Liver (tissue), 9 donors: Measurements from ENCODE around the genes DEFB132, SCRT2 and PDYN.

DNA sequence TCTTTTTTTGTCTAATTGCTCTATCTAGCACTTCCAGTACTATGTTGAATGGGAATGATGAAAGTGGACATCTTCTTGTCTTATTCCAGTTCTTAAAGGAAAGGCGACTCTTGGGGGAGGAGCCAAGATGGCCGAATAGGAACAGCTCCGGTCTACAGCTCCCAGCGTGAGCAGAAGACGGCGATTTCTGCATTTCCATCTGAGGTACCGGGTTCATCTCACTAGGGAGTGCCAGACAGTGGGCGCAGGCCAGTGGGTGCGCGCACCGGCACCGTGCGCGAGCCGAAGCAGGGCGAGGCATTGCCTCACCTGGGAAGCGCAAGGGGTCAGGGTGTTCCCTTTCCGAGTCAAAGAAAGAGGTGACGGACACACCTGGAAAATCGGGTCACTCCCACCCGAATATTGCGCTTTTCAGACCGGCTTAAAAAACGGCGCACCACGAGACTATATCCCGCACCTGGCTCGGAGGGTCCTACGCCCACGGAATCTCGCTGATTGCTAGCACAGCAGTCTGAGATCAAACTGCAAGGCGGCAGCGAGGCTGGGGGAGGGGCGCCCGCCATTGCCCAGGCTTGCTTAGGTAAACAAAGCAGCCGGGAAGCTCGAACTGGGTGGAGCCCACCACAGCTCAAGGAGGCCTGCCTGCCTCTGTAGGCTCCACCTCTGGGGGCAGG, 12.4 kb upstream of the DEFB126 start:
- PRO-cap, 5 experiments: no peak in any of the 5 experiments
- RAMPAGE, long total RNA, 2 experiments: no peak in any of the 2 experiments
- RRBS: no CpG with 5 or more reads among the region's 37 CpGs

DNA sequence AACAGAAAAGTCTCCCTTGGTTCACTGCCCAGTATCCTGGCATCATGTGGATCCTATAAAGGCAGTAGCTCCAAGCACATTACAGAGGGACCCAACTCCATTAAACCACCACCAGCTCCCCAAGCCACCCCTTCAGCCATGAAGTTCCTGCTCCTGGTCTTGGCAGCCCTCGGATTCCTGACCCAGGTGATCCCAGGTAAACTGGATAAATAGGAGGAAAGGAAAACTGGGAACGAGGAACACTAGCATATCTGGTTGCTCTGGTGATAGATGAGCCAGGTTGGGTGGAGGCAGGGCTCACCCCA, at the start of gene DEFB132:
Gene DEFB132 (plus strand): TSS at position 84 of the 305 bp plus-strand sequence.
- PRO-cap, 5 experiments: no peak in any of the 5 experiments
- RAMPAGE, long total RNA, 2 experiments: no peak in any of the 2 experiments
- RRBS: no CpG with 5 or more reads among the region's 2 CpGs

DNA sequence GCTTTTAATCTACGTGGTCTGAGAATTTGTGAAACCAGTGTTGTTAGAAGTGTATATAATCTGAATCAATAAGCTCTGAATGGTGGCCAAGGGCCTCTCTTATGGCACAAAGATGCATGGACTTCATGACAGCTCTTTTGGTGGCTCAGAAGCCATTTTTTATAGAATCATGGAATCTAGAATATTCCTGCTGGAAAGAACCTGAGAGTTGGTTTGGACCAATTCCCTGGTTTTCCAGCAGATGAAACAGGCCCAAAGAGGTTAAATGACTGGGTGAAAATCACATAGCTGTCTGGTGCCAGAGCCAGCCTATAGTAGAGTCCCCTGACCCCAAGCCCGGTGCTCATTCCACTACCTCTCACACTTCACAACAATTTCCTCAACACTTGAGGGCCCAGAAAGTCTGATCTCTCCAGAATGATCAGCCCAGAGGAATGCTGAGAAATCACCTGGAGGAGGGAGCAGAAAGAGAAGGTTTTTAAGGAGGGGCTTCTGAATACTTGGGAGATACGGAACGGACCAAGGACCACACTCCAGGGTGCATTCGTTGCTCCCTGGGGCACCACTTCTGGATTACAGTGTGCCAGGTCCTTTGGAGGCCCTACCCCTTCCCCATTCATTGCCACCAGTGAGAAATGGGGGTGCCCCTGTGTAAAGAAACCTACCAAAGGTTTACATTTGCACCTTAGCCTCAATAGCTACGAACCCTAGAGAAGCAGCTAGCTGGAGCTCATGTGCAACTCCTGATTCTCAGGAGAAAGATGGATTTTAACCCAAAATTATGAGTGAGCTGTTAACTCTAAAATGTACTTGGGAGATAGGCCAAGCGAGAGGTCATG, 2.2 kb downstream of the ZCCHC3 start:
- PRO-cap, 5 experiments: no peak in any of the 5 experiments
- RAMPAGE, long total RNA, 2 experiments: no peak in any of the 2 experiments
- RRBS: no CpG with 5 or more reads among the region's 7 CpGs

- PRO-cap, 5 experiments: no peak in any of the 5 experiments
- RAMPAGE, long total RNA, 2 experiments: no peak in any of the 2 experiments
- RRBS: no CpG with 5 or more reads among the region's 6 CpGs
Measured at GRCh38 chr20:300953-301697, 3.8 kb downstream of the ZCCHC3 start.

DNA sequence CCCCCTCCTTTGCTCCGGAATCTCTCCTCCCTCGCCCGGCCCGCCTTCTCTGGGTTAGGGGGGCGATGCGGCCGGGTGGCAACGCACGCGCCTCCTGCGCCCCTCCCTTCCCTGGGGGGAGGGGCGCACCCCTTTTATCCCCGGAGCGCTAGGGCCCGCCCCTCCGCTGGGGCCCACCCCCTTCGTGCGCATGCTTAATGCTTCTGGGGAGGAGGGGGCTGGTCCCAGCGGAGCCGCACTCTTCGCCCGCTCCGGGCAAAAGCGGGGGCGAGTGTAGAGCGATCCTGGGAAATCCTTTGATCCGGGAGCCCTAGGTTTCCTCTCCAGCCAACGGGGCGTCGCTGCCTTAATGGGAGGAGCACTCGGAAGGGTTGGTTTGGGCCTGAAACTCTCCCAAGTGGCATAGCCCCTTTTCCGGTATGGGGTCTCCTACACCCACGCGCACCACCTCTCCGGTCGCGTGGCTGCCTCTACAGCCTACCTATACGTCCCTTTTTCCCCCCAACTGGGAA, 1.9 kb downstream of the SOX12 start:
- PRO-cap, 5 experiments: peak in 5 of 5 experiments; most common plus-strand start position 200 of the sequence (in 2); most common minus-strand start position 109 of the sequence (in 5)
- RAMPAGE, long total RNA, 2 experiments: no peak in any of the 2 experiments
- RRBS: 2% methylated on average over 22 of the region's 38 CpGs

DNA sequence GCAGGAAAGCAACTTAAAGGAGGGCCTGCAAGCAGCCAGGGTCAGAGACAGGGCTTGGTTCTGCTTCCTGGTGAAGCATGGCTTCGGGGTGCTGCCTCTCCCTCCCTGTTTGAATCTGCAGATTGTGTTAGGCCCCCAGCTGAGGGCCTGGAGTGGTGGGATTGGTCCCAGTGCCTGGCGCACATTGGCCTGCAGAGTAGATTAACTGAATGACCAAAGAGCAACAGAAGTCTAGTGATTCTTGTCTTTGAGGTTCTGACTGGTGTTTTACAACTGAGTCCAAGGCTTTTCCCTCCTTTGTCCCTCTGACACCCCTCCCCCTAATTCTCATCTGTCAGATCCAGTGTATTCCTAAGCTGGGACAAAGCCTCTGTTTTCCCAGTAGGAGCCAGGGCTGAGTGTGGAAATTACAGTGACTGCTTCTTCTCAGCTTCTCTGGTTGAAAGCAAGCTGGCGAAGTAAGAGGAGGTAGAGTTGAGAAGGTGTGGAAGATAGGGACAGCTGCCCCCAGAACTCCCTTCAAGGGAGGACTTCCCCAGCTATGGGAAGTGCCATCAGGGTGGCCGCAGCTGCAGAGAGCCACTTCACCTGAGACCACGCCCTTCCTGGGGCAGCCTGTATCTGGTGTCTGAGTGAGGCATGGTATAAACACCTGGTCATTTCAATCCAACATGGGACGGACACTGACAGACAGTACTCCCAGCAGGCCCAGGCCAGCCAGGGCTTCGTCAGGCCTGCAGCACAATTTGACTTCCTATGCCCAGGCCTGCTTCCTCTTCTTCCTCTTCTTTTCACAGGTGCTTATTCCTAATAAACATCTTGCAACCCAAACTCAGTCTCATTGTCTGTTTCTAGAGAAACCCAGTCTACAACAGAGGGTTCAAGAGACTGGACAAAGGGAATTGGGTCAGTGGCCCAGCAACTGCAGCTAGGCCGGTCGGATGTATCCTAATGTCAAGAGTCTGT, 4.3 kb downstream of the SOX12 start:
- PRO-cap, 5 experiments: no peak in any of the 5 experiments
- RAMPAGE, long total RNA, 2 experiments: no peak in any of the 2 experiments
- RRBS: no CpG with 5 or more reads among the region's 9 CpGs

DNA sequence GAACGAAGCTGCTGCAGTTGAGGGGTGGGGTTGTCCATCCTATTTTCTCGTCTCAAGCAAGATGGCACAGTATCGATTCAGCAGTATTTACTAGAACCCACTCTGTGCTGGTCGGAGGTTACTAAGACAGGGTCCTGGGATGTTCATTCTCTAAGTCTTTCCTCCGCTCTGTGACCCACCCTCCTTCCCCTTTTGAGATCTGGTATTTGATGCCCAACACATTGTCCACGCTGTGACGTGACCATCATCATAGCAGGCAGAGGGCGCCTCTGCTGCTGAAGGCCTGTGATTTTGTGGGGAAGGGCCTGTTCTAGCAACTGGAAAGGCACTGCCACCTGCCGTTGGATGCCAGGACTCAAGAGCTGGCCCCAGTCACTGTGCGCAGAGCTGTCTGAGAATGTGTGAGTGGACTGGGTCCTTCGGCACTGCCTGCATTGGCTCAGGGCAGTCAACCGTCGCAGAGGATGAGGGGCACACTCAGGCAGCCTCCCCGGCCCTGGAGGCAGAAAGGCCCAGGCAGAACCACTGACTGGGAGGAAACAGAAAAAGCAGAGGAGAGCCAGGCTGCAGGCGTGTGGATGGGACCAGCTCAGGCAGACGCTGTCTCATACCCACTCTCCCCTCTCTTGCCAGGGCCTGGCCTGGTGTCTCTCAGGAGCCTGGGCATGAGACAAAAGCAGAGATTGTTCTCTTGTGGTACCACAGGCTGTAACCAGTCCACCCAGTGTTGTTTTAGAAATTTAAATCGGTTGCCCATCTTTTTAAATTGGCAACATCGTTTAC, 23.4 kb downstream of the RBCK1 start:
- PRO-cap, 5 experiments: peak in 1 of 5 experiments; most common plus-strand start position 454 of the sequence (in 1); most common minus-strand start position 198 of the sequence (in 1)
- RAMPAGE, long total RNA, 2 experiments: no peak in any of the 2 experiments
- RRBS: no CpG with 5 or more reads among the region's 18 CpGs

- PRO-cap, 5 experiments: no peak in any of the 5 experiments
- RAMPAGE, long total RNA, 2 experiments: no peak in any of the 2 experiments
- RRBS: no CpG with 5 or more reads among the region's 14 CpGs
Measured at GRCh38 chr20:595381-596017, 14.6 kb downstream of the TCF15 start.

DNA sequence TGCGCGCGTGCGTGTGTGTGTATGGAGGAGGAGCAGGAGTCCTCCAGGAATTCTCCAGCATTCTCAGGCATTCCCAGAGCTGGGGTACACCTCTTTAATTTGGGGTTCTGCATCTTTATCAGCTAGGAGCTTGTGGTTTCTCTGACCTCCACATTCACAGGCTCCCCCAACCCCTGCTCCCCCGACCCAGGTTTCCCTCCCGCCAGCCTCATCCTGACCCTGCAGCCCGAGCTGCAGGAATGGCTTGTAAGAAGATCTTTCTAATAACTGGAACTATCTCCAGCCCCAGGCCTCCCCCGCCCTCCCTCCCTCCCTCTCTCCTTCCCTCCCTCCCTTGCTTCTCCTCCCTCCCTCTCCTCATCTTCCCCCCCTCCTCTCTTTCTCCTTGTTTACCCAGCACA, 3.2 kb downstream of the SCRT2 start:
- PRO-cap, 5 experiments: no peak in any of the 5 experiments
- RAMPAGE, long total RNA, 2 experiments: no peak in any of the 2 experiments
- RRBS: no CpG with 5 or more reads among the region's 8 CpGs

DNA sequence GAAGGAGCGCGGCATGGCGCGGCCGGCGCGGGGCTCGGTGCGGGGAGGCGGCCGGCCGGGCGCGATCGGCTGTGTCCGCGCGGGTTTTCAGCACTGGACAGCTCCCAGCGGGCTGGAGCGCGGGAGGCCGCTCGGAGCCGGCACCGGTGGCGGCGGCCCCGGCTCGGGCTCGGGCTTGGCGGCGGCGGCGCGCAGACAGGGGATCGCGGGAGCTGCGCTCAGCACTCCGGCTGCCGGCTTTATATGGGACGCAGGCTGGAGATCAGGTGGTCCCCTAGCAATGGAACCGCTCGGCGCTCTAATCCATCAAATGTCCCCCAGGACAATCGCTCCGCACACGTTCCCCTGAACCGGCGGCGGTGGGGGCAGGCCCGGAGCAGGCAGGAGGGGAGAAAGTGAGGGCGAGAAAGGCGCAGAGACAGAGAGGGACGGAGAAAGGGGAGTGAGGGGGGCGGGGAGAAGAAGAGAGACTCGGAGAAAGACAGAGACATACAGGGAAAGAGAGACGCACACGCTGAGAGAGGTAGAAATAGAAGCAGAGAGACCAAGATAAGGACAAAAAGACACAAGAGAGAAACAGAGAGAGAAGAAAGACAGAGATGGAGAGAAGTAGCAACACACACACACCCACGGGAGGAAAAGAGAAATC, at the start of gene SCRT2:
Gene SCRT2 (minus strand): TSS at position 216 of the 649 bp plus-strand sequence.
- PRO-cap, 5 experiments: peak in 1 of 5 experiments; most common minus-strand start position 214 of the sequence (in 1)
- RAMPAGE, long total RNA, 2 experiments: no peak in any of the 2 experiments
- RRBS: under 1% methylated on average over 22 of the region's 59 CpGs

DNA sequence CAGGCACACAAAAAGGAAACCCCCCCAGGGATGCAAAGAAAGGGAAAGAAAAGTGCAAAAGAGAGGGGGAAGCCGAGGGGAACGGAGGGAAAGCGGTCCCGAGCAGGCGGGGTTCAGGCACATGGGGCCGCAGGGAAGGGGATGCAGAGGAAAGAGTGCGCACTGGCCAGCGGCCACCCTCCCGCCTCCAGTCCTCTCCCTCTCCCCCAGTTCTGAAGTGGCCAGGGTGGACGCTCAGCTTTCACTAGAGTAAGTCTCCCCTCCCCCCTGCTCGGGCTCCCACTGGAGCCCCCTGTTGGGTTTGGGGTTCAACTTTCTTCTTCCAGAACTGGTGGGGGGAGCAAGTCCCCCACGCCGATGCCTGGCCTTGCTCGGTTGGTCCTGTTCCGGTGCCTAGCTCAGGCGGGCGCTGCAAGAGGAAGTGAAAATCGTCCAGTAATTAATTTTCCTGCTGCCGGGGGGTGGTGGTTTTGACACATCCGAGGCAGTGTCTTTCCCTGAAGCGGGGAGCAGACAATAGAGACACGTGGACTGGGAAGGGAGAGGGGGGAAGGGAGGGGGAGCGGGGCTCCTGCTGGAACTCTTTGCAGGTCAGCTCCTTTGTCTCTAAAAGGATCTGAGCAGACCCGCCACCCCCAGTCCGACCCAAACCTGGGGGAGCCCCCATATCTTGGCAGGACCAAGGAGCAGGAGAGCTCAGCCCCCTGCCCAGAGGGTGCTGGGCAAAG, 798 bp upstream of the SCRT2 start:
- PRO-cap, 5 experiments: no peak in any of the 5 experiments
- RAMPAGE, long total RNA, 2 experiments: no peak in any of the 2 experiments
- RRBS: 6% methylated on average over 5 of the region's 25 CpGs

GRCh38 chr20:701685-702109, 26.1 kb upstream of the SCRT2 start:
- PRO-cap, 5 experiments: no peak in any of the 5 experiments
- RAMPAGE, long total RNA, 2 experiments: no peak in any of the 2 experiments
- RRBS: no CpG with 5 or more reads among the region's 4 CpGs

GRCh38 chr20:835450-836170, 2.1 kb downstream of the FAM110A start:
- PRO-cap, 5 experiments: peak in 1 of 5 experiments; most common minus-strand start chr20:835901 (in 1)
- RAMPAGE, long total RNA, 2 experiments: no peak in any of the 2 experiments
- RRBS: no CpG with 5 or more reads among the region's 3 CpGs

- PRO-cap, 5 experiments: no peak in any of the 5 experiments
- RAMPAGE, long total RNA, 2 experiments: no peak in any of the 2 experiments
- RRBS: no CpG with 5 or more reads among the region's 9 CpGs
Measured at GRCh38 chr20:1324535-1324993, 4.4 kb downstream of the SDCBP2 start.

DNA sequence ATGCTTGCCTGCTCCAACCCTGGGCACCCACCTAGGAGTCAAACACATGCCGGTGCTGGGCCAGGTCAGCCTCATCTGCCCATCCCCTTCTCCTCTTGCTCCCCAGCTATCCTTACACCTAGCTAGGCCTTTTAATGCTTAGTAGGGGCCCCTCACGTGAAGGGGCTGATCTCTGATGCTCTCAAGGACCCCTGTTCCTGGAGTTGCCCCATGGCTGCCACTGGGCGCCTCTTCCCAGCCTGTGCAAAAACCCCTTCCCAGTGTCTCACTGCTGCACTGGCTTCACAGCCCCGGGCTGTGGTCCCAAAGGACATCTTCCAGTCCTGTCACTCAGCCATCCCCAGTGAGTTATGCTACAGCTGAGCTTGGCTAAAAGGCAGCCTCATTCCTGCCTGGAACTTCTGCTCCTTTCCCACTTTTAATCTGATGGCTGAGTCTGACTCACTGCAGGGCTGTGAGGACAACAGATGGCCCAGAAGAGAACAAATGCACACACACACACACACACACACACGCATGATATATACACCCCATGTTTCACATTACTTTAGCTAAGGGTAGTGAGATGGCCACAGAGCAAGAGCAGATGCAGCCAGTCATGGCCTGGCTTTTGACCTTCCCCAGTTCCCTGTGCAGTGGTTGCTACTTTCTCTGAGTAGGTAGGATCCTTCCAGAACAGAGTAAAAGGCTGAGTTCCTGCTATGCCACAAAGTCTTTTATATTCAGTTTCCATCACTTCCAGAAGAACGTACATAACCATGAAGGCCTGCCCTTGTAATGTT, 12.9 kb upstream of the SDCBP2 start:
- PRO-cap, 5 experiments: no peak in any of the 5 experiments
- RAMPAGE, long total RNA, 2 experiments: no peak in any of the 2 experiments
- RRBS: no CpG with 5 or more reads among the region's 6 CpGs

DNA sequence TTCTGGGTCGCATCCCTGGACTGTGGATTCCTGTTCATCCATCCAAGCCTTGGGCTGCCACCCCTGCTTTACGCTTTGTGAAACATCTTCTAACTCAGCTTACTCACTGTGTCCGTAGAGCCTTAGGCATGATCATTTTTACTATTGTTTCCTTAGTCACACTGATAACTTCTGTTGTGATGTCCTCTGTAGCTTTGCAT, 8.5 kb upstream of the FKBP1A start:
- PRO-cap, 5 experiments: peak in 1 of 5 experiments; most common minus-strand start position 77 of the sequence (in 1)
- RAMPAGE, long total RNA, 2 experiments: no peak in any of the 2 experiments
- RRBS: no CpG with 5 or more reads among the region's 3 CpGs

DNA sequence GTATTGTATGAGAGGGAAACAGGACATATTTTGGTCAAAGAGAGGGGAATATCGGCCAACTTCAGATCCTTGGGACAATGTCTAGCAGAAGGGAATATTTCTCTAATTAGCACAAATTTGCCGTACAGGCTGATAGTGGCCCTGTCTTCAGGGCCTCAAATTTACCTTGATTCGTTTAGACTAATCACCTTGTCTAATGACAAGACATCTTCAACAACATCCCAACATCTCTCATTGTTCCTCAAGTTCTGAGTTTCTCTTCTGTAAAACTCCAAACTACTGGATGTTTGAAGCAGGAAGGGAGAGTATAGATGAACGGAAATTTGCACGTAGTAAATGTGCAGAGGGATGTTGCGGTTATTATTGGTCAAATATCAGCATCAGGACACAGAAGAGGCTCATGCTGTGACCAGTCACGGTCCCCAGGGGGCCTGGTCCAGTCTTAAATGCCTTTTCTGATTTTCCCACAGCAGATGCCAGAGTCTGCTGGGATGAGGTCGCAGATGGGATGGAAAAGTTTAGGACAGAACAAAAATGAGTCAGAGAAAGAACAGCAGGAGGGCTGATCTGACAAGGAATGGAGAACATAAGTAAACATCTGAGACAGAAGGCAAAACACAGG, 11.6 kb upstream of the SIRPG start:
- PRO-cap, 5 experiments: no peak in any of the 5 experiments
- RAMPAGE, long total RNA, 2 experiments: no peak in any of the 2 experiments
- RRBS: no CpG with 5 or more reads among the region's 8 CpGs

DNA sequence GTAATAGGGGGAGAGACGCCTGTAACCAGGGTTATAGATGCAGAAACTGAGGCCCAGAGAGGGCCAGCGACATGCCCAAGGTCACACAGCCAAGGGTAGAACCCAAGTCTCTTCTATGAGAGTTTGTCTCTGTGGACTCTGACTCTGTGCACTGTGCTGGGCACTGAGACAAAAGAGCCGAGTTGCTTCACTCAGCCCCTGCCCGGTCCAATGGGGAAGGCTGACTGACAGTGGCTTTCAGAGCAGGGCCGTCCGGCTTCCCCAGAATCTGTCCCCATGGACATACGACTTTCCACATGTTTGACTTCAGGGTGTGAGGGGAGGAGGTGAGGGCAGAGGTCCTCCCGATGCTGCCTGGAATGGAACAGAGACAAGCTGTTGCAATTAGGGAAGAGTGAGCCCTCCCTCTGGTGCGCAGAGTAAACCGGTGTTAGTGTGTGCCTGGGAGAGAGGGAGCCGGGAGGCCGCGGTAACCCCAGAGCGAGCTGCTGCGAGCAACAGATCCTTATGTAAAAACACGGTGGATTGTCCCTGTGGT, 484 bp downstream of the SIRPA start:
- PRO-cap, 5 experiments: peak in 5 of 5 experiments; most common plus-strand start position 272 of the sequence (in 1); most common minus-strand start position 270 of the sequence (in 5)
- RAMPAGE, long total RNA, 2 experiments: no peak in any of the 2 experiments
- RRBS: 4% methylated on average over 3 of the region's 16 CpGs

DNA sequence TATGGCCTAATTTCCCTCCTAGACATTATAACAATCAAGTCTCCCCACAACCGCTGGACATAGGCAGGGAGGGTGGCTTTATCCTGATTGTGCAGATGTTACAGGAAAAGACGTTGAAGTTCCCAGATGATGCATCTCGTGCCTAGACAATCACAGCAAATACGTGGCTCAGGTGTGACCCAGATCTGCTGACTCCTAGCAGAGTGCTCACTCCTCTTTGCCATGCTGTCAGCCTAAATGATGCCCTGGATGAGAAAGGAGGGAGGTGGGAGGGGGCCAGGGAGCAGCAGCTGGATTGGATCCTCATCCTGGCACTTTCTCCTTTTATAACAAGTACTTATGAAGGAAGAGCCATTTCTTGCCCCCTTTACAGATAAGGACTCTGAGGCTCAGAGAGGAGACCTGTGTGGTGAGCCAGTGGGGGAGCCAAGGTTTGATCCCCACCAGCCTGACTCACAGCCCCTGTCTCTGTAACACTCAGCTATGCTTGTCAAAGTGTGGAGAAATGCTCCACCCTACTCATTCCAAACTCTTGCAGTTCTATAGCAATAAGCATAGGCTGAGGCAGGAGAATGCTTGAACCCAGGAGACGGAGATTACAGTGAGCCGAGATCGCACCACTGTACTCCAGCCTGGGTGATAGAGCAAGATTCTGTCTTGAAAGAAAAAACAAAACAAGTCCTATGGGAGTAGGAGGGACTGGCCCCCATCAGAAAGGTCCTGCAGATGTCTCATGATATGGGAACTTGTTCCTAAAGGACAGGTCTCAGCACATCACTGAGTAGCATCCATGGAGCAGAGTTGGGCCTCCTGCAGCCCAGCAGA, 21.9 kb downstream of the SIRPA start:
- PRO-cap, 5 experiments: no peak in any of the 5 experiments
- RAMPAGE, long total RNA, 2 experiments: no peak in any of the 2 experiments
- RRBS: no CpG with 5 or more reads among the region's 7 CpGs

GRCh38 chr20:1993714-1994160, at the start of gene PDYN:
PDYN (minus strand) TSS chr20:1994058.
- PRO-cap, 5 experiments: no peak in any of the 5 experiments
- RAMPAGE, long total RNA, 2 experiments: no peak in any of the 2 experiments
- RRBS: no CpG with 5 or more reads among the region's 7 CpGs